ENCODE data around the genes YLPM1 and RPS6KL1.

- RRBS, result no CpG with 5 or more reads among the region's 6 CpGs
These were observed 23.8 kb upstream of the MIDEAS start for GRCh38 chr14:73783927-73784337.

DNA sequence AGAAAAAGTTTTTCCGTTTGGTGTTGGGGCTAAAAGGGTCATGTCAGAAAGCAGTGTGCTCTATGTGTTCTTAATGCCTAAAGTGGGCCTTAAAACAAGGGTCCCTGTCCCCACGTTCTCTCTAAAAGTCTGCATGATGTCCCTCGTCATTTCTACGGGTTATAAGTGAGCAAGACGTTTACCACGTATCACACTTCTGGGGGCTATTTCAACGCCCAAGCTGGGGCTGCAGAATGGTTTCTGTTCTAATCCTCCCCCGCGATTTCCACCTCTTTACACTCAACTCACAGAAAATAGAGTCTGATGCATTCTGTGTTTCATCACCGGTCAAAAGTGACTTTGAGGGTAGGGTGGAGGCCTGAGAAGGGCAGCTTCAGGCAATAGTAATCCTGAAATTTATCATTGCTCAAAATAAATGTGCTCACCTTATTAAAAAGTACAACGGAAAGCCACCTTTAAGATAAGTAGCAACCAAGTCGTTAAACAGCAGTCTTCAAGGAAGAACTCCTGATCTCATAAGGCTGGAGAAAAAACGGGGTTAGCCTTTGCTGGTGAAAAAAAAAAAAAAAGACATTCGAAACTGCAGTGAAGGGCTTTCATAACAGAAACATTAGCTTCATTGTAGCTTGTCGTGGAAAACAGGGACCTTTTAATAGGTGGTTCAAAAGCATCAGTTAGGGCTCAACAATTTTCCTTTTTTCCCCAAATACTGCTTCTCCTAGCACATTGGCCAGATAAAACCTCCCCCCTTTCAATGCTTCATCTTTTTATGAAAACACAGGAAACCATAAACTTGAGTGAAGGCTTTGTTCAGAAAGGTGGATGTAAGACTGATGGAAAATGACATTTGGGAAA lies 27.7 kb upstream of the MIDEAS start:
- RRBS, result no CpG with 5 or more reads among the region's 15 CpGs

- RRBS, result no CpG with 5 or more reads among the region's 26 CpGs
These were observed 436 bp downstream of the LIN52 start for GRCh38 chr14:74085092-74085691.

DNA sequence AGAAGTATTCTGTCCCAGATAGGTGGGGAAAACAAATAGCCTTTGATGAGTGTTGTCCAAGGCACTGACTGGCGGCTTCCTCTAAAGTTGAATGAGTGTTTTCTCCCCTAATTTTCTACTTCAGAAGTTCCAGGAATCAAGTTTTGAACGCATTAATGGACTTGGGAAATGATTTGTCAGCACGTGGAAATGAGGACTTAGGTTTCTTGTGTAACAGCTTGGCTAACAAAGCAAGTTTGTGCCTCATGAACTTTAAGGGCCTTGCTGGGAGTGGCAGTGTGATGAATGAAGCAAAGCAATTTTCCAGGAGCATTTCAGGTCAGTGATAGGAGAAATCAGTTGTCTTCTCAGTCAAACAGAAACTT lies 57.0 kb downstream of the LIN52 start:
- RRBS, result no CpG with 5 or more reads among the region's 3 CpGs

DNA sequence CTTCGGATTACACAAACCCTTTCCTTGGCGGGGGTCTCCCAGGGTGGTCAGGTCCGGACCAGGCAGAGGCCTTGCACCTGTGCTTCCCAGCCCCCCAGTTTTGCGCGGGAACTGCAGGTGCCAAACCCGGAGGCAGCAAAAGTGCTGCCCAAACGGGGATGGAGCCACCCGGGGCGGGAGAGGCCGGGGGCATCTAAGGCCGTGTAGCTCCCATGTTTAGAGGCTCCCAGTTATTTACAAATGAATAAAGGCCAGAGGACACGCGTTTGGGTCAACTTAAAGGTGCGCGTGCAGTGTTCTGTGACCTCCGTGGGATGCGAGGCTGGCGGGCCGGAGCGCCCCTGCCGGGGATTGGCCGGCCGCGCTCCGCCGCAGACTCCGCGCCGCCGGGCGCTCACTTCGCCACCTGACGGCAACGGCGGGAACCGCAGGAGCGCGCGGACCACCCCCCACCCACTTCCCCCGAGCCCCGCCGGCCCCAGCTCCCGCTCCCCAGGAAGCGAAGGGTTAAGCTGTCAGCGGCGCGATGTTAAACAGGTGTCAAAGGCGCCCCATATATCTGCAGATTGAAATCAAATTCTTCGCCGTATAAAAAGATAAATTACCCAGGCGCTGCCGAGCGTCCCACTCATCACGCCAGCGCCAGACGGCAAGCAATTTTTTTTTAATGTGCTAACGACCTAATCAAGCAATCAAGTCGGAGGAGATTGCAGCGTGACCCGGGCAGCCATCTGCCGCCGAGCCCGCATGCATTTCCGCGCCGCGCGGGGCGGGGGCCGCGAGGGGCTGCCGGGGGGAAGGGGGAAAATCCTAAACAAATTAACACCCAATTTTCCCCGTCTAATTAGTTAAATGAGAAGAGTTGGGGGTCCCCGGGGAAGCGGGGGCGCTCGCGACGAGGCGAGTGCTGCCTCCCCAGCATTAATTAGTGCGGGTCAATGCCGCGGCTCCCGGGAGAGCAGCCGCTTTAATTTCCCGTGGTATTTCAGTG lies 18.3 kb downstream of the VSX2 start:
- RRBS, result 4% methylated on average over 35 of the region's 86 CpGs

DNA sequence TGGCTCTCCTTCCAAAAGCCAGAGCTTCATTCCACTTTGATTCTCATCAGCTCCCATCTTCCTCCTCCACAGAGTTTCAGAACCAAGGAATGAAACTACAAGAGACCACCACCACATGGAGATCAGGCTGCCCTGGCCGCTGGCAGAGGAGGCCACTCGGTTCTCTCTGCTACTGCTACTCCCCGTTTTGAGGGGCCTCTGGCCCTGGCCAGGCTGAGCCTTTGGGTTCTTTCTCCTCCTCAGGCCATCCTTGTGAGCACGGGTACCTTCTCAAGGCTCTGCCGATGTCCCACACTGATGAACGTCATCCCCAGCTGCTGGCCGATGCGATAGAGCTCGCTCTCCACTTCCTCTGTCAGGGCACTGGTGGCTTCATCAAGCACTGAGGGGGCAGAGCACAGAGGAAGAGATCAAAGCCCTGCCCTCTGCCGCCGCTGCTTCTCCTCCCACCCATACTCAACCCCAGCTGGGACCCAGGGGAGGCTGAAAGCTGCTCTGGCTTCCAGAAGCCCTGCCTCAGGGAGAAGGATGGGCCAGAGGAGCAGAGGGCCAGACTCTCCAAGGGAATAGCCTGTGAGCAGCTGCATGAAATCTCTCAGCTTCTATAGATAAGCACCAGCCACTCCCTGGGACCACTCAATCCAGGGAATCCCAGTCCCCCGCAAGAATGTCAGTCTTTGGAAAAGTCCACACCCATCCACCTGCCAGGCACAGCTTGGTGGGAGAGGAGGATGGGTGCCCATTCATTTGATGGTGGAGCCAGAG lies 16.1 kb downstream of the ABCD4 start:
- RRBS, result no CpG with 5 or more reads among the region's 12 CpGs

DNA sequence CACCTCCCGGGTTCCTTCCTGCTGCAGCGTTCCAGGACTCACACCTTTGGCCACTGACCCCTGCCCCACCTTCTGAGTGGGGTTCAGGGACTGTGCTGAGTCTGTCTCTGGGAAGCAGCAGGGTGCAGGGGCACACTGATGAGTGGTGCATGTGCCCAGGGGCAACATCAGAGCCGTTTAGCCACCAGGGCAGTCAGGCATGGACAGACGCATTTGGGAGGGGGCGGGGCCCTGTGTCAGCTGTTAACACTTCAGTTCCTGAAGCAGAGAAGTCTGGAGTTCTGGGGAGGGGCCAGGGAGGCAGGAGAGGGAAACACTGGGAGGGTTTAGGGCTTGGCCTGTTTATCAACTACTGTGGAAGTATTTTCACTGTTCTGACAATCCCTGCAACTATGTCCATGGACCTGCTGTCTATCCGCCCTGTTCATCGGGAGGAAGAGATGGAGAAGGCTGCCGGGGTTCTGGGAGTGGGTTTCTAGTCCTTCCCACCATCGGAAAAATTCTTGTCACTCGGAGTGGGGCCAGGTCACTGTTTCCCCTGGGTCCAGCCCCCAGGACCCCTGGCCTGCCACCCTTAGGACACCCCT lies 24.0 kb downstream of the SYNDIG1L start:
- RRBS, result no CpG with 5 or more reads among the region's 10 CpGs

GRCh38 chr14:74491748-74492686 lies 1.1 kb downstream of the NPC2 start:
- RRBS, result no CpG with 5 or more reads among the region's 25 CpGs

GRCh38 chr14:74498213-74498885 lies 4.8 kb downstream of the ISCA2 start:
- RRBS, result no CpG with 5 or more reads among the region's 5 CpGs

GRCh38 chr14:74514547-74515069 lies 21.0 kb downstream of the ISCA2 start:
- RRBS, result no CpG with 5 or more reads among the region's 13 CpGs

DNA sequence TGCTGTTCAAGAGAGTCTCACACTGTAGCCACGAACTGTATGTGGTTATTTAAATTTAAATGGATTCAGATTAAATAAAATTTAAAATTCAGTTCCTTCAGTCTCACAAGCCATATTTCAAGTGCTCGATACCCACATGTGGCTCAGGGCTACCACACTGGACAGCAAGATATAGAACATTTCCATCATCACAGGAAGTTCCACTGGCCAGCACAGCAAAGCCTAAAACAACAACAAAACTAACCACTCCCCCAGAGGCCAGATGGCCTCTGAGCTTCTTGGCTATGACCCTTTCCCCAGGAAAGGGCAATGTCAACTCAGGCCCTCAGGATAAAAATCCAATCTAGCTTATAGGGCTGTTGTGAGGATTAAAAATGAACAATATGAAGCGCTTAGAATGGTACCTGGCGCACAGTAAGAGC lies 18.5 kb downstream of the LTBP2 start:
- RRBS, result no CpG with 5 or more reads among the region's 4 CpGs

GRCh38 chr14:74762740-74763960 lies at the start of gene YLPM1:
YLPM1 (plus strand) TSS chr14:74763316.
- RRBS, result under 1% methylated on average over 26 of the region's 83 CpGs

DNA sequence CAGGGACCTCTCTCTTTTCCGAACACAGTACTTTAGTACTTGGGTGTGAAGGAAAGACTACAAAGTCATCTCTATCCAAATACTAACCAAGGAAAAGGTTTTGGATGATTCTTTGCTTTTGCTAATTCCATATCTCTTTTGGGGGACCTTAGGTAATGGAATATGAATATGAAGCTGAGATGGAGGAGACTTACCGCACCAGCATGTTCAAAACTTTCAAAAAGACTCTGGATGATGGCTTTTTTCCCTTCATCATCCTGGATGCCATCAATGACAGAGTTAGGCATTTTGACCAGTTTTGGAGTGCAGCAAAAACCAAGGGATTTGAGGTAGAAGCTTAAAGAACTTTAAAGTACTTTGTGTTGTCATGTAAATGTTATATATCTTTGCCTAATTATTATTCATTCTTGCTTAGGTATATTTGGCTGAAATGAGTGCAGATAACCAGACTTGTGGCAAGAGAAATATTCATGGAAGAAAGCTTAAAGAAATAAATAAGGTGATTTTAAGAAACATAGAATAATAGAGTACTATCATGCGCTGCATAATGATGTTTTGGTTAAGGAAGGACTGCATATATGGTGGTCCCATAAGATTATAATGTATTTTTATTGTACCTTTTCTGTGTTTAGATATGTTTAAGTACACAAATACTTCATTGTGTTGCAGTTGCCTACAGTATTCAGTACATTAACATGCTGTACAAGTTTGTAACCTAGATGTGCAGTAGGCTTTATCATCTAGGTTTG lies 53.8 kb downstream of the YLPM1 start:
- RRBS, result no CpG with 5 or more reads among the region's 3 CpGs

DNA sequence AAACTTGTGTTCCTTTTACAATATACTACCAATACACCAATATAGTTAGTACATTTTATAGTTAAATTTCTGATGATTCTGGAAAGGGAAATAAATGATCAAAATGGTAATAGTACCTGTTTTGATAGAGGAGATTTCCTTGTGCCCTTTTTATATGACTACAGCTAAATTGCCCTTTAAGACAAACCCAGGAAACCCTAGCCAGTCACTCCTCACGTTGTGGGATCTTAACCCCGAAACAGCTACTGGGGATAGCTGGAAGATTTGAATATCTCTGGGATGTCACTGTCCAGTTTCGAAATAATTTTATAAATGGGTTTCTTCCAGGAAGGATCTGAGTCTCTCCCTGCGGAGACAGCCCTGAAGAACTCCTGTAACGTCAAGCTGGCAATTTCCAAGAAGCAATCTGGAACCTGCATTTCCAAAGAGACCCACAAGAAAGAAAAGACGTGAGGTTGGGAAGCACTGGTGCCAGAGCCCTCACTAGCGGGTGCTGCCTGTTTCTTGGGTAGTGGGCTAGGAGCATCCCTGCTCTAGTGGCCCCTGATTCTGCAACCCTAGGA lies 21.0 kb downstream of the PROX2 start:
- RRBS, result no CpG with 5 or more reads among the region's 7 CpGs

DNA sequence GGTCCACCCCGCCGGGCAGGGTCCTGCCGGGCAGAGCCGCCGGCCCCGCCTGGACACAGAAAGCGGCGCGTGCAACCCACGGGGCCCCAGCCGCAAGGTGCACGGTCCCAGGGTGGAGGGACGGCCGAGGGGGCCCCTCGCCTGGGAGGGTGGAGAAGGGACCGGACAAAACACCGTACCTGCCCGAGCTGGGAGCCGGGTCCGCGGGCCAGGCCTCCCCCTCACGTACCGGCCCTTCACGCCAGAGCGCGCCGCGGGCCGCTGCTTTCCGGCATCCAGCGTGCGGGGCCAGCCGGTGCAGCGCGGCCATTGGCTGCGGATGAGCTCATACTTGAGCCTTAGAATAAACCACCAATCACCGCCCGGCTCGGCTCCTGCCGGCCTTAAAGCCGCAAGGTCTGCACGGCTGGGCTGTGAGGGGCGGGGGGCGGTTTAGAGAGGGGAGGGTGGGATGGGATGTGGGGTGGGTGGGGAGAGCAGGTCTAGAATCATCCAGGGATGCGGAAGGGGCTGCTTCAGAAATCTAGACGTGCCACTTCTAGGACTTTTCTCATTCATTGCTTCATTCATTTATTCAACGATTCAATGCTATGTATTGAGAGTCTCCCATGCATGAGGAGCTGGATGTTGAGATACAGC lies at the start of gene RPS6KL1:
TSS of gene RPS6KL1 (minus strand) at position 260 of the 639 bp plus-strand sequence.
- RRBS, result 29% methylated on average over 14 of the region's 47 CpGs

GRCh38 chr14:75049126-75050243 lies 1.8 kb downstream of the MLH3 start:
- RRBS, result no CpG with 5 or more reads among the region's 9 CpGs

DNA sequence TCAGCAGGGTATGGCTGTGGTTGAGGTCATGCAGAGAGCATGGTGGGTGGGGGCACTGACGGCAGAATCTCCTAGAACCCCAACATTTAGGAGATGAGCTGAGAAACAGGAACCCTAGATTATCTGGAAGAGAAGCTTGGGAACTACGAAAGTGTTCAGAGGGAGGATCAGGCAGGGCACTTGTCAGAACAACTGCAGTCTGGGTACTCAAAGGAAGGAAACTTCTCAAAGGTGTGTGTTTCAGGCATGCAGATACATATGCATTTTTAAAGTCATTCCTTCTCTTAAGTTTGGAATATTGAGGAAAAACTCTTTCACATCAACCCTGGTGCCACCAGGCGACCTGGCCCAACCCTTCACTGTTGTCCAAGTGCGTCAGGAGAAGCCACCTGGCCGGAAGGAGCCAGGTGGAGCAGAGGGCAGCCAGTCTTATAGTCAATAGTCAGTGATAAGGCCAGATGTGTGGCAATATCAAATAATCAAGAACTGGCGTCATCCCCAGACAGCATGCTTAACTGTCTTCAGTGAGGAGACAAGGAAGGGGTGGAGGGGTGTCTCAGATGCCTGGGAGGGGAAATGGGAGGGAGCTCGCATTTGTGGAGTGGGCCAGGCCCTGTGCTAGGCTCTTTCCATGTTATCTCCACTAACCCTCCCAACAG lies 49.2 kb upstream of the FOS start:
- RRBS, result no CpG with 5 or more reads among the region's 7 CpGs

DNA sequence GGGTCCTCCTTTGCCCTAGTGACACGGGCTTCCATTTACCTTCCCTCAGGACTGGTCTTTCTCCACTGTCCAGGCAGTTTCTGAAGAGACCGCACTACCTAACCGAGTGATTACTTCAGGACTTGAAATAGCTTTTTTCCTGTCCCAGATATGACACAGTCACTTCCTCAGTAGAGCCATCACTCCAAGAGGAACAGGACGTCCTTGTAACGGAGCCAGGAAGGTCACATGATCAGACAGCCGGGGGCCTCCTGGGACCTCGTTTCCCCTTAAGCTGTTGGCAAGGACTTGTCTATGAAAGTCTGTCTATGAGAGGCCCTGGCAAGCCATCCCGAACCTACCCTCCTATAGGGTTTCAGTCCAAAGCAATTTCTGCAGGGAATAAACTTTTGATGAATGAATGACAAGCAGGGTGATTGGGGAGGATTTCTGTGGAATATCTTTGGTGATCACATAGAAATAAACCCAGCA lies 62.4 kb downstream of the FOS start:
- RRBS, result no CpG with 5 or more reads among the region's 8 CpGs

GRCh38 chr14:75449670-75449964 lies 21.8 kb downstream of the JDP2 start:
- RRBS, result no CpG with 5 or more reads among the region's 2 CpGs

GRCh38 chr14:75470263-75470876 lies 42.5 kb downstream of the JDP2 start:
- RRBS, result no CpG with 5 or more reads among the region's 13 CpGs